Measurements from ENCODE around the gene UFM1.

DNA sequence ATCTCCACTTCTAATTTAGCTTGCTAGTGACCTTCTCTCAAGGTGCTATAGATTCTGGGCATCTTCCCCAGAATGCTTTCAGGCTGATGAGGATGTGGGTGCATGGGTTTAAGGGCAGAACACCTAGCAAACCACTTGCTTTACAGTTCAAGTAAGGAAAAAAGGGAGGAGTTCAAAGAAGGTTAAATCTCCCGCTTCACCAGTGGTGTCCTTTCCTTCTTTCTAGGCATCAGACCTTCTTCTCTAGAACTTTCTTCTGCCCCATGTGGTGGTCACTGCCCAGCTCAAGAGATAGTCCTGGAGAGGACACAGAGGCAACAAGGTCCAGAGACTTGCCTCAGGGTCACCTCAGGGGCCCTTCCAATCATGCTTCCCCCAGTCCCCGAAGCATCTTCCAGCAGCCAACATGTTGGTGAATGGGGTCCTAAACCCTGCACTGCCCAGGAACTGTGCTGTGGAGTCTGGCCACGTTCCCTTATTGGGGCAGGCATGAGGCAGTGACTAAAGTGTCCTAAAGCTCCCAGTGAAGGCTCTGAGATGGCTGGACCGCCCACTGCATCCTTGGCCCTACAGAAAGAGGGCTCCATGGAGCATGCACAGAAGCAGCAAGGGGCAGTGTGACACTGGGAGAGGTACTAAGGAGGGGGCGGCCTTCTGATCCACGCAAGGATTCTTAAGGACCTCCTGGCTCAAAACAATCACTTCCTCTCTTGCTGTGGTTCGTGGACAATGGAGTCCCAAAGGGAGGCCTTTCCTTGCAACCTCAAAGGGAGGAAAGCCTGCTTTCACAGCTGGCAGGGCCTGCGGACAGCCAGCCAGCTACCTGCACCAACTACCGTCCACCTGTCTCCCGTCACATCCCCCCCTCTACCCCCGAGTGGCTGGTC is 63.6 kb upstream of the STARD13 start:
- PRO-cap, 2 experiments: no peak in any of the 2 experiments

- PRO-cap, 2 experiments: no peak in any of the 2 experiments
These were observed 205.0 kb upstream of the STARD13 start for GRCh38 chr13:33490358-33491199.

DNA sequence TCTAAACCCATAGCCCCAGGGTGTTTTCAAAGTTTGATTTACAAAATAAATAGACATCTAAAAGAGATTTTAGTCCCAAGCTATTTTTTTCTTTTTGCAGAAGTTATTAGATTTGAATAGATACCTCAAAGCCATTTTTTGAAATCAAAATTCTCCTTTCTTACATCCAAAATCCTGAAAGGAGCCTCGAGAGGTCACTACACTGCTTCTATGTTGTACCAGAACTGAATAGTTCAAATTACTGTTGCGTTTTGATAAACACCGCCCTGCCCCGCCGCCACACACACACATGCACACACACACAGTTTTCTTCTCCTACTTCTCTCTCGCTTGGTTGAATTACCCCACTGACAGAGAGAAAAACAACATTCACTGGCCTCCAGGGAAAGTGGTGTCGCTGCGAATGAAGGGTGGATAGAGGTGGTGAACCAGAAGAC is 183.5 kb upstream of the RFC3 start:
- PRO-cap, 2 experiments: no peak in any of the 2 experiments

- PRO-cap, 2 experiments: no peak in any of the 2 experiments
These were observed 72.5 kb upstream of the RFC3 start for GRCh38 chr13:33745394-33745893.

DNA sequence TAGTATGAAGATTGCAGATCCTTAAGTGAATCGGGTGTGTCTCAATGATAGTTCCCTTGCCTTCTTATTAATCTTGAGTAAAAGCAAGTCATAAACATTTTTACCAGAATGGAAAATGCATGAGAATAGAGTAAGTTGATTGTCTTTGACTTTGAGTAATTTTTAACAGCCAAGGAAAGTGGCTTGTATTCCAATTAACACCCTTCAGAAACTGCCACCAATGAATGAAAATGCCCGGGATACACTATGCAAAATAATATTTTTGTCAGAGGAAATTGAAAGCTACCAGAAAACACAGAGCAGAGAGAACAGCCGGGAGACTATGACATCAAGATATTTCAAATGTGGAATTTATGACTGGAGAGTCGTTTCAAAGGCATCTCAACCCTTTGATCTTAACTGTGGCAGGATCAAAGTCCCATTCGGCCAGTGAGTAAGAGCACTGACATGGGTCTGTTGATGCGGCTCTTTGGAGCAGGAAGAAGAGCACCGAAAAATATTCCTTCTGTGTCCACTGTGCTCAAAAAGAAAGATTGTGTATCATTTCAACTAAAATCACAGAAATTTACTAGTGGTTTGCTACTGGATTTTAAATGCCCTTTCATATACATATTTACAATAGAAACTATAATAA is 201.8 kb downstream of the RFC3 start:
- PRO-cap, 2 experiments: peak in 2 of 2 experiments; most common plus-strand start position 421 of the sequence (in 2)

- PRO-cap, 2 experiments: no peak in any of the 2 experiments
These were observed 517.7 kb downstream of the RFC3 start for GRCh38 chr13:34335612-34336123.

GRCh38 chr13:35979217-35980029 is 151.8 kb downstream of the DCLK1 start:
- PRO-cap, 2 experiments: no peak in any of the 2 experiments

GRCh38 chr13:36060905-36061583 is 70.1 kb downstream of the DCLK1 start:
- PRO-cap, 2 experiments: no peak in any of the 2 experiments

- PRO-cap, 2 experiments: no peak in any of the 2 experiments
These were observed 61.5 kb downstream of the DCLK1 start for GRCh38 chr13:36069666-36070098.

- PRO-cap, 2 experiments: no peak in any of the 2 experiments
These were observed 1.7 kb upstream of the CCNA1 start for GRCh38 chr13:36430508-36431023.

GRCh38 chr13:36849802-36850459 is 30.9 kb downstream of the RFXAP start:
- PRO-cap, 2 experiments: no peak in any of the 2 experiments

- PRO-cap, 2 experiments: no peak in any of the 2 experiments
These were observed 47.5 kb downstream of the SMAD9 start for GRCh38 chr13:36872448-36873046.

DNA sequence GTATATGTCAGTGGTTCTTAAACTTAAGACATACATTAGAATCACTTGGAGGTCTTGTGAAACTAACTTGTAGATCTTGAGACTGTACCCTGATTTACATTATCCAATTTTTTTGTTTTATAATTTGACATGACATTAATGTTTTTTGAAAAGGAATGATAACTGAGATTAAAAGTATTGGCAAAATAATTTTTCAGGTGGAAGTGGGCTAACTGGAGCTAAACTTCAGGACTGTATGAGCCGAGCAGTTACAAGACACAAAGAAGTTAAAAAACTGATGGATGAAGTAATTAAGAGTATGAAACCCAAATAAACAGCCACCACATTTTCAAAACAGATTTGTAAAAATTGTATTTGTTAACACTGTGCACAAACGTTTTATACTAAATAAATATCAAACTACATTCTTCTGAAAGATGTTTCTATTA is 8.4 kb downstream of the EXOSC8 start:
- PRO-cap, 2 experiments: no peak in any of the 2 experiments

DNA sequence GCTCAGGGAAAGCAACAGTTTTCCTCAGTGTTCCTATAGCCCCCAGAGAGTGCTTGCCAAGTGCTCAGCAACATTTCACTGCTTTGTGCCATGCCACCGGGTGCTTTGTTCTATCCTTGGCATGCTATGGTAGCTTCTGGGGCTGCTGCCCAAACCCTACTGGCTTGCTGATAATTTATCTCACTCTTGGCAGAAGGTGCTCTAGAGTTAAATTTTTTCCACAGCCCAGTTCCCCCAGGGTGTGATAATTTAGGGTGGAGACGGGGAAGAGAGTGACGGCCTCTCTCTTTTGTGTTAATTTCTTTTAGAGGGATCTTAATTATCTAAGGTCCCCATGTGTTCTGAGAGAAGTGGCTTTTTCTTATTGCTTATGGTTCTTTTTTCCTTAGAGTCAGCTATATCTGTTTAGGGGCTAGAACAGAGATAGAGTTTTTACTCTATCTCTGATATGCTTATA is 12.6 kb upstream of the CSNK1A1L start:
- PRO-cap, 2 experiments: no peak in any of the 2 experiments

- PRO-cap, 2 experiments: no peak in any of the 2 experiments
These were observed 19.5 kb downstream of the POSTN start for GRCh38 chr13:37579017-37579571.

DNA sequence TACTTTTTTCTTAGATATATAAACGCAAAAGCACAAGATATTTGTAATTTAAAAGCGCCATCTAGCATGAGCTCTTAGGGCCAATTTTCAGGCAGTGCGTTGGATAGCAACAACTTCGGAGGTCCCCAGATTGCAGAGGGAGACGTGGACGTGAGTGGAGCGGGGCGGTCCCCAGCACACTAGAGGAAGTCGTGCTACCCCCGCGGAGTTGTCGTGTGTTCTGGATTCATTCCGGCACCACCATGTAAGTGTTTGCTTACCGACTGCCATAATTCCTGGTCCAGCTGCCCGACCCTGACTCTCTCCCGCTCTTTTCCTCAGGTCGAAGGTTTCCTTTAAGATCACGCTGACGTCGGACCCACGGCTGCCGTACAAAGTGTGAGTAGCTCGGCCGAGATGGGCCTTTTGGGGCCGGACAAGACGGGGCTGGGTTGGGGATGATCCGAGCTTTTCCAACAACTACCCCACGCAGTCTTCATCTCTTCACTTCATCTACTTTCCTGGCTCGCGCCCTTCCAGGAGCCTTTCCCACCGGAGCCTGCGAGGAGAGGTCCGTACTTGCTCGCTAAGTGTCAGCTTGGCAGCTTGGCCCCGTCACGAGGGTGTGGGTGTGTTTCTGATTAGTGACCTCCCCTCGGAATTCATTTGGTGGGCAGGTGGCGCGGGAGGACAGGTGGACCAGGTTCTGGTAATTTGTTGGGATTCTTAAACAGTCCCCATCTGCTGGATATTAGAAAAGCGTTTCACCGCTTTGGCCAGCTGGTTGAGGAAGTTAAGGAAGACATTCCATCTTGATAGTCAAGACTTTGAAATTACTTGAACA is at the start of gene UFM1:
TSS of gene UFM1 (plus strand) at position 174 of the 823 bp plus-strand sequence.
- PRO-cap, 2 experiments: peak in 2 of 2 experiments; most common plus-strand start position 135 of the sequence (in 2); most common minus-strand start position 571 of the sequence (in 2)

DNA sequence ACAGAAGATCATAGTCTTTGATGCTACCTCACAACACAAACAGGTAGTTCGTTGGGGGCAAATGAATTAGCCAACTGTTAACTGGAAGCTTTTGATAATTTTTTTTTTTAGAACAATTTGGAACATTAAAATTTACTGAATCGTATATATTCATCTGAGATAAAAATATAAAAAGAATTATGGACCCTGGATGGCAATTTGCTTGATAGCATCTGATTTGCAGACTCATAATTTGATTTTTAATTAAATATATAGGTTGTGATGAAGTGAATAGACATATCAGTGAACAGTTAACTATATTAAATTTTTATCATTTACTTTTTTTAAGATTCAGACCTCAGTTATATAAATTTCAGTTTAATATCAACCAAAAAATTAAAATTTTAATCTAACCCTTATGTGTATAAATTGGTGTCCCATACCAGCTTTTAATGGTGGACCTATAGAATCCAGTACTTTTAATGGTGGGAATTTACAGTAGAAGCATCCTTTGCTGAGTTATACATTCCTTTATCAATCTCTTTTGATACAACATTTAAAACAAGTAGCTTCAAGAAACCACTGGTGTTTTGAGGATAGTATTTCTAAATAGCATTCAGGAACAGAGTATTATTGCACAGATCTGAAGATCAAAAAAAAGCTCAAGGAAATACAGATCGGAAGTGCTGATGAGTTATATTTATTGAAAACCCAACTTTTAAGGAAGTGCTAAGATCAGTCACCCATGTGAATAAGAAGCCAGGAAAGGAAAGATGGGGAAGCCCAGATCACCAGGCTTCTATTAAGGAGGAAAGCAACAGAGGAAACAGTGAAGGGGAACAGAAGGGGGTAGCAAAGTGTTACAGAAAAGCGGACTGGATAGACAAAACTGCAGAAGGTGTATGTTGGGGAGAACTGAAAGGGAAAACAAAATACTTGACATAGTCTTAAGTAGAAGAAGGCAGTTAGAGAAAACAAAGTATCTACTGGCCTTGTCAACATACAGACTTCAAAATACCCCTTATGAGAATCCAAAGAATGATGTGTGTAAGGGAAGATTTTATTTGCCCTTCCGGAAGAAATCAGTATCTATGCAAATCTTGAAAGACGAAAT is 11.7 kb downstream of the UFM1 start:
- PRO-cap, 2 experiments: no peak in any of the 2 experiments

- PRO-cap, 2 experiments: no peak in any of the 2 experiments
These were observed 38.6 kb downstream of the STOML3 start for GRCh38 chr13:38951912-38952482.

DNA sequence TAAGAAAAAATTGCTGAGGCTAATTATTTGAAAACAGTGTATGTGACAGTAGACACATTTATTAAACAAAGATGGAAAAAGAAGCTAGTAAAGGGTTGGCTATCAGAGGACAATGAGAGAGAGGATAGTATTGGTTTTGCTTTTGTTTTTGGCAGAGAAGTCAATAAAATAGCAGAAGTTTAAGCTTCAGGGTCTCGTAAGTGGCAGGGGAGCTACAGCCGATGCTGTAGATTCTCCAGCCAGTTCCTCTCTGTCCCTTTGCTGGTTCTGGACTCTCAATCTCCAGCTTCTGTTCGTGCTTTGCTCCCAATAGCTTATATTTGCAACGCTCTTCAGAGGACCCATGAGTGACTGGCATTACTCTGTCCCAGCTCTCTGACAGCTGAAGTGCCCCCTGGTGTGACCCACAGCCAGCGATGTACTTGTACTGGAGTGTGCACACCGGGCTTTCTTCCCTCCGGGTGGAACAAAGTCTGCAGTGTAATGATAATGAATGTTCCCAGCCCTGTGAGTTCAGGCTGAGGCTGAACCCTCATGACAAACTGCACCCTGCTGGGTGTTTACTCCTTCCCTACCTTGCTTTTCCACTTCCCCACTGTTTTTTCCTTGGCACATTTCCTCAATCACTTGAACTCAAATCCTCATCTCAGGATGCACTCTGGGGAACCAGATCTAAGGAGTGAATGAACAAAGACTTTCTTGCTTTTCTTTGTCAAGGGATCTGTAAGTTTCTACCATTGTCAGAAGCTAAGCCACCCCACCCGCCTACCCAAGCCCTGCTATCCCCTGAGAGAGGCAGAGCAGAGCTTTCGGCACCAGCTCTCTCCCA is 254.8 kb downstream of the LHFPL6 start:
- PRO-cap, 2 experiments: no peak in any of the 2 experiments

DNA sequence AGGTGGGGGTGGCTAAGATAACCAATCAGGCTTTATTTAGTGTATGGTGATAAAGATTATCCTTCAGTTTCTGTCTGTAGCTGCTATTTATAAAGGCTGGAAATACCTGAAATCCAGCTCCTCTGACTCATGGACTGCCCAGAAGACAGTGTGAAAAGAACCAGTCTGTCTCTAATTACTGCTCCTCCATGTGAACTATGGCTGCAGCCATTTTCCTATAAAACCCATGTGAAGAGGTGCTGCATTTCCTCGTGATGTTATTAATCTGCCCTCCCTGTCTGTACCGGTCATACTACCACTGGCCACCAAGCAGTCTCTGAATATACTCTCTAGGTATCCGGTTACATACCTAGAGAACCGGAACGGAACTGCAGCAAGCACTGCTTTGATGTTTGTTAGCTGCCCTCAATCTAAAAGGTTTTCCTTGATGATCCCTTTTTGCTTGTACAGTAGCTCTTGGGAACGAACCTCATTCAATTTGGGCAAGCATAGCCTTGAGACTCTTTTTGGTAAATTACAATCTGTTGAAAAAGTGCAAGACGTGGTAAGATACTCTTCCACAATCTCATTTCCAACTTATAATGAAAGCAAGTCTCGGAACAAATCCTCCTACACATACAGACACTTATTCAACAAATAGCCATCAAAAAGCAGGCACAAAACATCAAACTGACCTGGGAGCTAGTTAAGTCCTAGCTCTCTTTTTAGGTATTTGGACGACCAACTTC is 237.8 kb downstream of the LHFPL6 start:
- PRO-cap, 2 experiments: no peak in any of the 2 experiments